Placental epithelial cell (primary cell): ENCODE measurements around the gene SLC39A8.

- CAGE, long polyA plus RNA = no peak
Observed at GRCh38 chr4:99142518-99142903, 1.6 kb downstream of the ADH4 start.

DNA sequence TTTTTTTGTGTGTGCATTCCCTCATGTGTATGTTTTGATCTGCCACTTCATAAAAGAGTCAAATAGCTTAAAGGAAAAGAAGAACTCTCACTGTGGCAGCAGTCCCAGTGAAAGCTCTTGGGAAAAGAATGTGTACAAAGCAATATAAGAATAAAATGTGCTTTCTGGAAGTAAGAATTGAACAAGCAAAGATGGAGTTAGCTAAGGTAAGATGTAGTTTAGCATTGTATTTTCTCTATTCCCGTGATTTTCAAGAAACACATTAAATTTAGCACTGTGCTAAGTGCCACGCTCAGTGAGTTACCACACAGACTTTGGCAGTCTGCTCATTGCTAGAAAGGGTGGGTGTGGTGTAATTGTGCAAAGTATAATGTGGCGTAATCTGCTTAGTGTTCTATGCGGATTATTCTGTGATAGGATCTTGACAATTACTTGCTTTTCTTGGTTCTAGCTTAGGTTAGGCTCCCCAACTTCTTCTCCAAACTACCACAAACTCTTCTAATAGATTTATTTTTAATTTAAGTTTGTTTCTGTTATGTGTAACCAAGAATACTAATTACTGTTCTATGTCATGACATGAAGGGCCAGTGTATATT lies 13.5 kb downstream of the ADH6 start:
- CAGE, long polyA plus RNA = no peak

DNA sequence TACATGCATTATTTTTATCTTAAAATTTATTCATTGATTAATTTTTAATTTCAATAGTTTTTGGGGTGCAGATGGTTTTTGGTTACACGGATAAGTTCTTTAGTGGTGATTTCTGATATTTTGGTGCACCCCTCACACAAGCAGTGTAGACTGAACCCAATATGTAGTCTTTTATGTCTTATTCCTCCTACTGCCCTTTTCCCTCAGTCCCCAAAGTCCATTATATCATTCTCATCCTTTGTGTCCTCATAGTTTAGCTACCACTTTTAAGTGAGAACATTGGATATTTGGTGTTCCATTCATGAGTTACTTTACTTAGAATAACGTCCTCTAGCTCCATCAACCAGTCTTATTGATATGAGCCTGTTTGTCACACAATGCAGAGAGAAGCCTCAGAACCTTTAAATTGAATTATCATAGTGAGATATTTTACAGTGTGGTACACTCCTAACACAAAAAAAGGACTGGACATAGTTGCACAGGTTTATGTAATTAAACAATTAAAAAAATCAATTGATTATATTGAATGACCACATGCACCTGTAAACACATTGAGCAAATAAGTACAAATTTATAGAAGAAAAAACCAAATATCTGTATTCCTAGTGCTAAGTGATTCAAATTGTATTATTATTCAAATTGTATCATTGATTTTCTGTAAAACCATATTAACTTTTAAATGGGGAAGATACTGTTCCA lies 1.0 kb downstream of the ADH1B start:
- CAGE, long polyA plus RNA = no peak

- CAGE, long polyA plus RNA = no peak
Observed at GRCh38 chr4:99321040-99321210, 276 bp downstream of the ADH1B start.

GRCh38 chr4:99460646-99461163 lies 25.6 kb upstream of the ADH7 start:
- CAGE, long polyA plus RNA = no peak

DNA sequence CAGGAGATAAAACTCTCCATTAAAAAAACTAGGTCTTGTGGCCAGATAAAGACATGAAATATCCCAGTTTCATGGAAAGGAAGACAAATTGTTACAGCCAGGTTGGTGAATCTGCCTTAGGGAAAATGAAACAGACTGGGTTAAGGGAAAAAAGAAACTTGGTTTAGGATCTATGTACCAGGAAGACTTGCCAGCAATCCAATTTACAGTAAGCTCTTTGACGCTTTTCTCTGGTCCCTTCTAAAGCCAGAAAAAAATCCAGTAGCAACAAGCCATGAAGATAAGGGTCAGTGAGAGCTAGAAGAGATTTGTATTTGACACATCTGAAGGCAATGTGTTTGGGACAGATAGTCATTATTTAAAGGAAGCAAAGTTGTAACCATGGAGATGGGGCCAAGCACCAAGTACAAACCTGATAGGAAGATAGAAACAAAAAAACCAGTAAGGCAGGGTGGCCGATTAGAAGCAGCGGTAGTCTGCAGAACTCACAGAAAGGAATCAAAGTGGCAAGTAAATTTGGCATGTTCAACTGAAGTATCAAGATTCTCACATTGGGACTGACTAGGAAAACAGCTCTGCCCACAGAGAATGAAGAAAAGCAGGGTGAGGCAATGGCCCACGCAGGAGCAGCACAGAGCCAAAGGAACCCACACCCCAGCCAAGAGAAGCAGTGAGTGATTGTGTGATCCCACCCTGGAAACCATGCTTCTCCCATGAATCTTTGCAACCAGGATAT lies 12.8 kb upstream of the C4orf54 start:
- CAGE, long polyA plus RNA = no peak

DNA sequence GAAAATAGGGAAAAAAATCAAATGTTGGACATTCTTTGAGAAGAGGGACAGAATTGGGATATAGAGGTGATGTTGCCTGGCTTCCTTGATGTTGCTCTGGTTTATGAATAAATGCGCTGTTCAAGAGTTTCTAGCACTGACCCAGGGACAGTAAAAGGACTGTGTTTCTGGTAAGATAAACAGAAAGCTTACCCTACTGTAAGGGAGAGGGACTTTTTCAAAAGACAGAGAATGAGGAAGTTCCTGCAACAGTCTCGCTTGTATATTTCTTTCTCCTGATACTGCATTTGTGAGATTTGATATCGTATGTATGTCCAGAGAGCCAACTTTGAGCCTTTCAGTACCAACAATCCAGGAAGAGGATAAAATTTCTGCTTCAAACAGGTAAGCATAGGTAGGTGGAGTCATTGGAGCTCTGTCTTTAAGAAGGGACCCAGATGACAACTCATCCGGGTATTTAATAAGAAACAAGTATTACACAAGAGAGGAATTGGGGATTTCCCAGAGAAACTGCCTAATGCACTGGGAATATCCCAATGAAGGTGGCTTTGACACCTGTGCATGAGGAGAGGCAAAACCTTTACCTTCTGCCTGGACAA lies 719 bp downstream of the DAPP1 start:
- CAGE, long polyA plus RNA = no peak

- CAGE, long polyA plus RNA = no peak
Observed at GRCh38 chr4:99948721-99949430, 1.2 kb downstream of the H2AZ1 start.

DNA sequence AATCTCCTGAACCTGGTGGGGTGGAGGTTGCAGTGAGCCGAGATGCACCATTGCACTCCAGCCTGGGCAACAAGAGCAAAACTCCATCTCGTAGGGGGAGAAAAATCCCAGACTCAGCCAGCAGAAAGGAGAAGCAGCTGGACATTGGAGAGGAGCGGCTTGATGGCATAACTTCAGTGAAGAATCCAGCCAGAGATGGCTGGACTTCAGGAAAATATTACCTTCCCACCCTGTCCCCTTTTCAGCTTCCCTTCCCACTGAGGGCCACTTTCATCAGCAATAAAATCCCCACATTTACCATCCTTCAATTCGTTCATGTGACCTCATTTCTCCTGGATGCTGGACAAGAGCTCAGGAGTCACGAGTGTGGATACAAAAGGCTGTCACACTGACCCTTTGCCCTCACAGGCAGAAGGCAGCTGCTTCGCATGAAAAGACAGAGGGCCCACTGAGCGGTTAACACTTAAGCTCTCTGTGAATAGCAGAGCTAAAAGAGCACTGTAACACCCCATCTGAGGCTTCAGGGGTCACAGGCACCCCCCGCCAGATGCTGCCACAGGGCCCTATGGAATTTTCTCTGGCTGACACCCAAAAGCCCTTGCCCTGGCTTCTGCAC lies 361.1 kb downstream of the PPP3CA start:
- CAGE, long polyA plus RNA = no peak

DNA sequence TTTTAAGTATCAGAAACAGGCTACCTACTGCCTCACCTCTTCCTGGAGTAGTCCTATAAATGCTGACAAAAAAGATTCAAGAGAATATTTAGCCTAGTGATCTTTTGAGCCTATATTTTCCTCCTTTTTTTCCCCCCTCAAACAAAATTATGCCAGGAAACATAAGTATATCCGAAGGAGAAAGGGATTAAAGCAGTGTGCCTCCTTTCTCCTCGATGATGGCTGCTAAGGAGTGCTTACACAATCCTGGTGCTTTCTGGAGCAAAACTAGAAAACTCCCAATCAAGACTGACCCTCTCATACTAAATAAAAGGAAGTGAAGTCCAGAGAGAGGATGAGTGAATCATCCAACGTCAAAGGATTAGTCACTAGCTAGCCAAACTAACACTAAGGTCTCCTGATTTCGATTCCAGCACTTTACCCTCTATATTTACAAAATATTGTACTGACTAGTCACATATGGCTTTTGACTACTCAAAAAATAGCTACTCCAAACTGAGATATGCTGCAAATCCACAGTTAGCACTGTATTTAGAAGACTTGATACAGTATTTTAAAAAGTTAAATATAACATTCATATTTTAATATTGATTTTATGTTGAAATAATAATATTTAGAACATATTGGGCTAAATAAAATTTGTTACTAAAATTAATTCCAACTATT lies 146.7 kb downstream of the PPP3CA start:
- CAGE, long polyA plus RNA = no peak

DNA sequence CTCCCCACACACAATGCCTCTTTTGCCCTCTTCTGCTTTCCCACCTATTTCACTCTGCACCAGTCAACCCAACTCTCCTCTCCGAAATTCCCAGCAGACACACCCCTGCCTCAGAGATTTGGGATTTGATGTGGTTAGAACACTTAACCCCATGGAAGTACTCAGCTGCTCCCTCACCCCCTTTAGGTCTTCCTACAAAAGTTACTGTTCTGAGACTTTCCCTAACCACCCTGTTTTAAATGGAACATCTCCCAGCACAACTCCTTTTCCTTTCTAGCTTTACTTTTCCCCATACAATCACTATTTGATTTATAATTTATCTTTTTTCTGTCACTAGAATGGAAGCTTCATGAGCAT lies 122.4 kb downstream of the PPP3CA start:
- CAGE, long polyA plus RNA = no peak

- CAGE, long polyA plus RNA = no peak
Observed at GRCh38 chr4:101346456-101346705, 945 bp downstream of the PPP3CA start.

DNA sequence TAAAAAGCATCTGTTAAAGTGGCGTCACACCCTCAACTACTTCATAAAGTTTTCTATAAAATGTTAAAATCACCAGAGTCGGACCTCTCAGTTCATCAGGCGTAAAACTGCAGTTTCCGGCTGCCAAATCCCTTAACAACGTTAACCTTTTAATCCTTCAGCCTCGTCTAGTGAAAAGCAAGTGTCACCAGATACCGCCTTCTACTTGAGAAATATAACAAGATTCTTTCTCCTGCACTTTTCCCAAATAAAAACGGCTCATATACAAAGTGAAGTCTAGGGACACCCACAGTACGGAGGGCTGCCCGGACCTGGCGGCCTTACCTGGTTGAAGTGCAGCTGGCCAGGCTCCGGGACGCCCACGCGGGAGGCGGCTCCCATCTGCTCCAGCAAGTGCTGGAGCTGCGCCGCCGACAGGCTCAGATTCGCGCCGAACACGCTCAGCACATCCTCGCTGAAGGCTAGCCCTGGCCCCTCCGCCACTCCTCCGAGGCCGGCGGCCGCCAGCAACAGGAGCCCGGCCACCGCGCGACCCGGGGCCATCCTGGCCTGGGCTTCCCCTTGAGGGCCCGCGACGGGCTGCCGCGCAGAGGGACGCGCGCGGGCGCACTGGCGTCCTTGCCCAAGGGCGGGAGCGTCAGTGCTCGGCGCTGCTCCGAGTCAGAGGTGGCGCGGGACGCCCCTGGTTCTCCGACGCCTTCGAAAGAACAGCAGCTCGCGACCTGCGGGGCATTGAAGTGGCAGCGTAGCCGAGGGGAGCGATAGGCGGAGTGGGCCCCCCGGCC lies 970 bp downstream of the SLC39A8 start:
- CAGE, long polyA plus RNA = no peak

- CAGE, long polyA plus RNA = no peak
Observed at GRCh38 chr4:102344905-102345734, at the start of gene SLC39A8. Gene SLC39A8 (minus strand): TSS chr4:102345482.

GRCh38 chr4:102503662-102504375 lies 2.7 kb downstream of the NFKB1 start:
- CAGE, long polyA plus RNA = no peak

- CAGE, long polyA plus RNA = no peak
Observed at GRCh38 chr4:102612545-102613573, 111.7 kb downstream of the NFKB1 start.

DNA sequence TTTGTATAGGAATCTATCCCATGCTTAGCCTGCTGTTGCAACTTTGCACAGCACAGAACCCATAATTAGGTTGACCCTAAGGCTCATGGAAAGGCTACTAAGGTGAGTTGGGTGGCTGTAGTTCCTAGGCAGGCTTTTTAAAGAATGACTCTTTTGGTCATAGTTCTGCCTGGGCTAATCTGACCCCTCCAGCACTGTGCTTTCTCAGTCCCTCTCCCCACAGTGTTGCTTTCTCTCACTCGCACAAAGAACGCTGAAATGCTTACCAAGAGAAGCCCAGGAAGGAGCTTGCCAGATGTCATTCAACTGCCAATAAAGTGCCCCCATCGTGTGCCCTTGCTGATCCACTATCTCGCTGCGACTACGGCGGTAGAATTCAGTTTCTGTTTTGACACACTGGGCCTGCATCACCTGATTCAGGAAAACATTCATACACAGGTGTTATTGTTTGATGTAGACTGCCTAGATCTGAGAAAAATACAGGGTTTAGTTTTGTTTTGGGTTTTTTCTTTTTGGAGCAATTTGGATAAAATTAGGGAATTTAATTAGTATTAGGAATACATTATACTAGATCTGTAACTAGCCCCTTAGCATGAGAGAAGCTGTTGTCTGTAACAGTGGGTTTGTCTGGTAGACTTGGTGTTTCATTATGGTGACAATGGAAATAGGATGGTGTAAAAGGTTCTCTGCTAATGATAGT lies 121.2 kb downstream of the MANBA start:
- CAGE, long polyA plus RNA = no peak

GRCh38 chr4:102813528-102814306 lies 13.6 kb downstream of the UBE2D3 start:
- CAGE, long polyA plus RNA = no peak

DNA sequence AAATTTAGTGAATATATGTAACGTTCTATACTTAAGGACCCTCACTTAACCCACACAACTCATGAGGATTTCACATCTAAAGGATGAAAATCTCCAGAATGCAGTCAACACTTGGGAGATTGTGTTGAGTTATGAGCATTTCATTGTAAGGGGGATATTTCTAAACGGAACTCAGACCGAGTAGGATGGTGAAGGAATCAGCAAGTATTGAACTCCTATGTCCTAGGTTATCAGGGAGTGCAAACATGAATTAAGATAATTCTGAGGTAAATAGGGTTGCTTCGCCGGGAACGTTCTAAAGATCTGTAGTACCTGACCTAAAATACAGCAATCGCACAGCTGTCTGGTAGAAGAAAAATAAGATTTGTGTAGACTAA lies 1.1 kb downstream of the CISD2 start:
- CAGE, long polyA plus RNA = no peak

GRCh38 chr4:102878344-102879251 lies 9.8 kb downstream of the CISD2 start:
- CAGE, long polyA plus RNA = no peak